Ileum (tissue), 1 donor: ENCODE data around the gene HIP1R.

GRCh38 chr12:122104846-122105321 lies 26.3 kb downstream of the MLXIP start:
- PRO-cap: no peak

- PRO-cap: no peak
Observed at GRCh38 chr12:122108452-122109016, 30.0 kb downstream of the MLXIP start.

- PRO-cap: no peak
Observed at GRCh38 chr12:122226973-122227824, 1.3 kb upstream of the DIABLO start.

- PRO-cap: no peak
Observed at GRCh38 chr12:122322526-122323065, 56.3 kb upstream of the VPS33A start.

DNA sequence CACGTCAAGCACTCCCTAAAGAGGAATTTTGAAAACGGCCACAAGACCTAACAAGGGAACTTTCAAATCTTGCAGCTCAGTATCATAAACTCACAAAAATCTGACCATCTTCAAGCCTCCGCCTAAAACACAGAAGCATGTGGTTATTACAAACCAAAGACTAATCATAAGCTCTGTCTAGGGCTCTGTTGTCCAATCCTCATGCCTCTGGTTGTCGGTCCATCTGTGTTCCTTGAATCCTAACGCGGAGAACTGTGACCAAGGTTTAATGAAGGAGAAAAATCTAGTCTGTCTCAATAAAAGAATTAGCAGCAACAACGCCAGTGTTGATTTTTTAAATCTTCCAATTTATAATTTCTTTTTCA lies 39.2 kb downstream of the CLIP1 start:
- PRO-cap: no peak

DNA sequence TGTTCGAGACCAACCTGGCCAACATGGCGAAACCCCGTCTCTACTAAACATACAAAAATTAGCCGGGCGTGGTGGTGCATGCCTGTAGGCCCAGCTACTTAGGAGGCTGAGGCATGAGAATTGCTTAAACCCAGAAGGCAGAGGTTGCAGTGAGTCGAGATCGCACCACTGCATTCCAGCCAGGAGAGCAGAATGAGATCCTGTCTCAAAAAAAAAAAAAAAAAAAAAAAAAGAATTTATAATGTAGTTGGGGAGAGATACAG lies 33.0 kb downstream of the CLIP1 start:
- PRO-cap: no peak

- PRO-cap: no peak
Observed at GRCh38 chr12:122464158-122465174, 36.3 kb downstream of the ZCCHC8 start.

DNA sequence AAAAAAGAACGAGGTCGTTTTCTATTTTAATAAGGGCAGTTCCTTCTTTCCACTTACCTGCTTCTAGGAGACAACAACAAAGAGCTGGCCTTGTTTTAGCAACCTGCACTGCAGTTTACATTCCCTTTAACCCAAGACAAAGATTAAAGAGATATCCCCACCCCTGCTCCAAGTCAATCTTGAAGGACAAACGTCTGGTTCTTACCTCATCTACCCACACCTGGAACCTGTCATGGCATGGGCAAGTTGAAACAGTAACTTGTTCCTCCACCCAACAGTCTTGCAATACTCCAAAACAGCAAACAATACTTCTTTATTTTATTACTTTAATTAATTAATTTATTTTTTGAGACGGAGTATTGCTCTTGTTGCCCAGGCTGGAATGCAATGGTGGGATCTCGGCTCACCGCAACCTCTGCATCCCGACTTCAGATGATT lies 32.7 kb downstream of the ZCCHC8 start:
- PRO-cap: no peak

DNA sequence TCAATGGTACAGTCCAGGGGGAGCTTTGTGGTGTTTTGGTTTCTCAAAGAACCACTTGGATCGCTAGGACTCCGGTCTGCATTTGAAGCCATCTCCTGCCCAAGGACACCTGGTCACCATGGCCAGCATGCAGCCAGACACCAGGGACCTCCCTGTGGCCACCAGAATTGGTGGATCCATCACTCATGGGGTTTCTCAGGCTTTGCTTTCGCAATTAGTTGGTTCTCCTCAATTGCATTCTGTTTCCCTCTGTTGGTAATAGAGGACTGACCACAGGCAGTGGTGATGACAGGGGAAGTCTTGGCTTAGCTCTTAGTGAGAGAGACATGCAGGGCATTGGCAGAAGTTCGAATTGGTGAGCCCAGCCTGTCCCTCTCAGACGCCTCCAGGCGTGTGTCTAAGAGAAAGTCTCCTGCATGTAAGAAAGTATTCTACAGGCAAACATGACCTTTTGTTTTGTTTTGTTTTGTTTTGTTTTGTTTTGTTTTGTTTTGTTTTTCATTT lies 21.4 kb downstream of the HCAR2 start:
- PRO-cap: no peak

- PRO-cap: no peak
Observed at GRCh38 chr12:122826115-122826664, 9.1 kb upstream of the HIP1R start.

DNA sequence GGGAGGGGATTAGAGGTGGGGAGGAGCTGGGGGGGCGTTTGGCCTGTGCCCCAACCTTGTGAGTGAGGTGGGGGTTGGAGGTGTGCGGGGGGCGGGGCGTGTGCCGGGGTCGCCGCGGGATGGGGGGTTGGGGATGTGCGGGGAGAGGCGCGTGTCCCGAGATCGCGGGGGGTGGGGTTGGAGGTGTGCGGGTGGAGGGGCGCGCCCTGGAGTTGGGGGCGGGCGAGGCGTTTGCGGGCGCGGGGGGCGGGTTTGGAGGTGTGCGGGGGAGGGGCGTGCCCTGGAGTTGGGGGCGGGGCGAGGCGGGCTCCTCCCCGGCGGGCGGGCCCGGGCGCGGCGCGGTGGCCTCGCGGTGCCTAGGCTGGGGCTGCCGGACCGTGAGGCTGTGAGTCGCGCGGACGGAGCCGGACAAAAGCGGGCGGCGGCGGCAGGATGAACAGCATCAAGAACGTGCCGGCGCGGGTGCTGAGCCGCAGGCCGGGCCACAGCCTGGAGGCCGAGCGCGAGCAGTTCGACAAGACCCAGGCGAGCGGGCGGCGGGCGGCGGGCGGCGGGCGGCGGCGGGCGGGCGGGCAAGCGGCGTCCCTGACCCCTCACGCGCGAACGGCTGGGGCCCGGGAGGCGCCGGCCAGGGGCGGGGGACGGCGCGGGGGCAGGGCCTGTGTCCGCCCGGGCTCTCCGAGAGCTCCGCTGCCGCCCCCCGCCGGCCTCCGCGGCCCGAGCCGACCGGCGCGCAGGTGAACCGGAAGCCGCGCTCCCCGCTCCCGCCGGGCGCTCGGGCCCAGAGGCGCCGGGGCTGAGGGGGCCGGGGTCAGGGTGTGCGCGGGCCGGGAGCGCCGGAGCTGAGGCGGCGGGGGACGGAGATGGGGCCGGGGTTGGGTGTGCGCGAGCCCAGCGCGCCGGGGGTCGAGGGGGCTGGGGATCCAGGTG lies at the start of gene HIP1R:
Gene HIP1R (plus strand): TSS at position 339 of the 930 bp plus-strand sequence.
- PRO-cap: bidirectional peak, plus-strand start at position 386 of the sequence, minus-strand start at position 254 of the sequence; bidirectional peak, plus-strand start at position 747 of the sequence, minus-strand start at position 605 of the sequence

DNA sequence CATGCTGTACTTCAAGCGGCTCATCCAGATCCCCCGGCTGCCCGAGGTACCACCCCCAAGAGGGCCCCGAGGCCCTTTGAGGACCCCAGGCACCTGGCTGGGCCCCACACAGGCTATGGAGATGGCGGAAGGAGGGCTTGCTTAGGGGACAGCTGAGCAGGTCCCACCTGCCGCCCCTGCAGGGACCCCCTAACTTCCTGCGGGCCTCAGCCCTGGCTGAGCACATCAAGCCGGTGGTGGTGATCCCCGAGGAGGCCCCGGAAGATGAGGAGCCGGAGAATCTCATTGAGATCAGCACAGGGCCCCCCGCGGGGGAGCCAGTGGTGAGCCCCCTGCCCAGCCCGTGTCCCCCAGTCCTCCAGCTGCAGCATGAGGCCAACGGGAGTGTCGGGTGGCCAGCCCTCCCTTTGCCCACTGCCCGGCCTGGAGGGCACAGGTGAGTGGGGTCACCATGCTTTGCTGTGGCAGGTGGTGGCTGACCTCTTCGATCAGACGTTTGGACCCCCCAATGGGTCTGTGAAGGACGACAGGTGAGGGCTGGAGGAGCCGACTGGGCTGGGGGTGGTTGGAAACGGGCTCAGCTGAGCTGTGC lies 19.9 kb downstream of the HIP1R start:
- PRO-cap: no peak

DNA sequence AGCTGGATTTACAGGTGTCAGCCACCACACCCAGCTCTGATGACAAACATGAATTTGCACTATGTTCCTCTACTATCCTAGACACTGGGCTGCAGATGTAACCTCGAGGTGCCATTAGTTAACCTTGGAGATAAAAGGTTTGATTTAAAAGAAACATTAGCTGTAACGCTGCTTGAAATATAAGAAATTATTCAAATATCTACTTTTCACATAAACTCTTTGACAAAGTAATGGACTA lies 8.0 kb downstream of the VPS37B start:
- PRO-cap: no peak

DNA sequence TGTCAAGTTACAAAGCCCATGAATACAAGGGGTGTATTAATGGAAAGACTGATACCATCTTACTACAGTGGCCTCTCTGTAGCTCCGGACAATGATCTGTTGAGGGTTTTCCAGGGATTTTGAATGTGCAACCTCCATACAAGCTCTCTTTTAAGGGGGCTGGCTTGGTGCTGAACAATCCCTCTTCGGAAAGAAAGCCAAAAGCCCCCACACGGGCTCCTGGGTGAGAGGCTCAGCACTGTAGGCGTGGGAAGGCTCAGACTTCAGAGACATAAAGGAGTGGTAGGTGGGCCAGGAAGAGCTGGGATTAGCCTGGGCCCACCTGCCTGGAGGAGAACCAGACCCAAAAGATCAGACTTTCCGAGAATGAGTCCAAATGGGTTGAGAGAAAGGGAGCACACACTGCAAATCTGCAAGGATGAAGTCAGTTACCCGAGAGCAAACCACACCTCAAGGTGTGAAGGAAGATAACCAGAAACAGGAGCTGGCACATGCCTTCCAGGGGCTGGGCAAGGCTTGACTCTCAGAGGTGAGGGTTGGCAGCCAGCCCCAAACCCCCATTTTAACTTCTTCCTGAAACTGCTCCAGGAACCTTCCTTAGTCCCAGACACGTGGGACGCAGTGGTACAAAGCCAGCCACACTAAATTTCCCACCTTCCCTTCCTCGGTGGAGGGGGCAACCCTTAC lies 1.5 kb downstream of the VPS37B start:
- PRO-cap: bidirectional peak, plus-strand start at position 526 of the sequence, minus-strand start at position 444 of the sequence

- PRO-cap: no peak
Observed at GRCh38 chr12:122934473-122935303, 31.6 kb downstream of the ABCB9 start.

DNA sequence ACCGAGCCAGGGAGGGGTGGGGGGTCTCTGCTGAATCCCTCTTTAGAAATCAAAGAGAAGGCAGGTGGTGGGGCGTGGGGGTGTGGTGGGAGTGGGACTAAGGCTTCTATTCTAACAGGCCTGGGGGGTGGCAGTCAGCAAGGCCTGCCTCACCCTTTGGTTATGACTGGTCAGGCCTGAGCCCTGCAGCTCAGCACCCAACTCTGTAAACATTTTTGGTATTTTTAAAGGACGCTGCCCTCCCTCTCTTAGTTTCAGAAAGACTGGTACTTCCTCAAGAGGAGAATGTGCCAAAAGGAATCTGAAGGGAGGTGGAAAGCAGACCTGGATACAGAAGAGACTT lies 3.2 kb downstream of the ARL6IP4 start:
- PRO-cap: no peak

GRCh38 chr12:123064323-123064939 lies 84.0 kb downstream of the ARL6IP4 start:
- PRO-cap: no peak

GRCh38 chr12:123069993-123070531 lies 80.8 kb downstream of the PITPNM2 start:
- PRO-cap: no peak

DNA sequence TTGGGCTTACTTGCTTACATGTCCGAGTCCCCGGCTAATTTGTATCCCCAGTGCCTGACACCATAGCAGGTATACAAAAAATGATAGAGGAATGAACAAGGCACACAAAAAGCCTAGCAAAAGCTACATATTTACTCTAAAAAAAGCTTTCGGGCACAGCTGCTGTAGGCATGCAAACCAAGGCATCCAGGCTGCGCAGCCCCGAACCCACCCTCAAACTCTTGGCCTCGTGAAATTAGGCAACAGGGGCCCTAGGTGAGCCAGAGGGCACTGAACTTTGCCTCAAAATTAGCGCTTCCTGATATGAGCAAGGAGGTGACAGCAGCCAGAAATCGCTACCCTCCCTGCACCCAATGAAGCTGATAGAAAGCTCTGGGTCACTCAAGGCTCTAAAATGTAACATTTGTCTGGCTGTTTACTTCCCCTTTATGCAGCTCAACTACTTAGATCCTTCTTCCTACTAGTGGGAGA lies 61.8 kb downstream of the PITPNM2 start:
- PRO-cap: no peak

GRCh38 chr12:123104907-123105950 lies 45.7 kb downstream of the PITPNM2 start:
- PRO-cap: no peak